ENCODE results near the genes ARF1, C1orf35 and CCSAP.

DNA sequence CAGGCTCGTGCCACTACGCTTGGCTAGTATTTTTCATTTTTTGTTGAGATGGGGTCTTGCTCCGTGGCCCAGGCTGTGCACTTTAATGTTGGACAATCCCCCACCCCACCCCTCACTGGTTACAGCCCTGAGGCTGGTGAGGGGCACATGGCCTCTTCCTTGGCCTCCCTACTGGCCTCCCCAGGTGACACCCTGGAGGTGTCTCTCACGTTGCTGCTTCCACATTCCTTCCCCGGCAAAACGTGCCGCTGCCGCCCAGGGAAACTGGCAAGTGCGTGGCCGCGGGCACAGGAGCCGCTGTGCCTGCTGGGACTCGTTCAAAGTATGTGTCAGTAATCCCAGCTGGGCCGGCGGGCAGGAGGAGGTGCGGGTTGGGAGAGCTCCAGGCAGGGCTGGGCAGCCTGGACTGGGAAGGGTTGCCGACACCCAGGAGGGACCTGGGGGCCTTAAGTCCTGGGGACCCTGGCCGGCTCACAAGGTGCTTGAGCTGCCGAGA lies 6.4 kb downstream of the WNT3A start:
- PRO-cap, result no peak
- RAMPAGE, long total RNA, 4 experiments, result no peak in any of the 4 experiments

DNA sequence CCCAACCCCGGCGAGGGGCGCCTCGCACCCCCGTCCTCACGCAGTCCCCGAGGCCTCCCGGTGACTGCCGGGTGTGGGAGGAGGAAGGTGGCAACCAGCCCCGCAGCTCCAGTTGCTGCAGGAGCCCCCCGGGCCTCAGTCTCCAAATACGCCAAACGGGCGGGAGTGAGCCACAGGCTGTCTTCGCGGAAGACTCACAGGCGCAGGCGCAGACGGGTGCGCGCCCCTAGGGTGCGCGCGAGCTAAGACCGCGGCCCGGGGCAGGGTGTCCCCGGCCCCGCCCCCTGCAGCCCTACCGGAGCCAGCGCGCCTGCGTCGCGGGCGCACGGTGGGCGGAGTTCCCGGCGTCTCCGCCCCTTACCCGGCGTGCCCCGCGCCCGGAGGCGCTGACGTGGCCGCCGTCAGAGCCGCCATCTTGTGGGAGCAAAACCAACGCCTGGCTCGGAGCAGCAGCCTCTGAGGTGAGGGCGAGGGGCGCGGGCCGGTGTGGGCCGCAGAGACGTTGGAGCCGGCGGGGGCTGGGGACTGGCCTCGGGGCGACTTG lies at the start of gene ARF1:
TSS of gene ARF1 (plus strand) at position 404 of the 544 bp plus-strand sequence.
- PRO-cap, result bidirectional peak, plus-strand start at position 404 of the sequence, minus-strand start at position 196 of the sequence
- RAMPAGE, long total RNA, 4 experiments, result start-site peak on the plus strand in 4 of 4 experiments, centred at positions 426 to 435 of the sequence, 590 to 1,364 reads per replicate

- PRO-cap, result no peak
- RAMPAGE, long total RNA, 4 experiments, result no peak in any of the 4 experiments
These were observed 5.4 kb downstream of the ARF1 start for GRCh38 chr1:228087832-228088358.

DNA sequence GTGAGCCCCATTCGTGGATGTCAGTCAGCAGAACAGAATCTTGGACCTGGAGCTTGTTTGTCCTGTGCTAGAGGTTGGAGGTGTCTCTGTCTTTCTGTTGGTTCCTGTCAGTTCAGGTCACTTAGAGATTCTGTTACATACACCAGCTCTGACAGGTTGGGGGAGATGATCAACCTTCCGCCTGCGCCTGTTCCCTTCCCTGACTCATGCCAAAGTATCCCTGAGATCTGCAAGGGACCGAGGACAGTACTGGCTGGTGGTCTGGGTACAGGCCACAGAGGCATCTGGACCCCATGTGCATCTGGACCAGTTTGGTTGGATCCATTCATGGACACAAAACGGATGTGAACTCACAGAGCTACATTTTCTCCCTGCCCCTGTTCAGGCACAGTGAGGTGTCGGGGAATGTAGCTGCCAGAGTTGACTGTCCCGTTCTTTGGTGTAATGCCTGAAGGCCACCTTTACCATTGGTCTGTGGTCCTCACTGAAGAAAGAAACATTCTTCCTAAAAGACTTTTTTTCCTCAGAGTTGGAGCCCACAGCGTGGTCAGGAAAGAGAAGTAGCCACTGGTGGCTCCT lies 10.1 kb downstream of the ARF1 start:
- PRO-cap, result no peak
- RAMPAGE, long total RNA, 4 experiments, result no peak in any of the 4 experiments

DNA sequence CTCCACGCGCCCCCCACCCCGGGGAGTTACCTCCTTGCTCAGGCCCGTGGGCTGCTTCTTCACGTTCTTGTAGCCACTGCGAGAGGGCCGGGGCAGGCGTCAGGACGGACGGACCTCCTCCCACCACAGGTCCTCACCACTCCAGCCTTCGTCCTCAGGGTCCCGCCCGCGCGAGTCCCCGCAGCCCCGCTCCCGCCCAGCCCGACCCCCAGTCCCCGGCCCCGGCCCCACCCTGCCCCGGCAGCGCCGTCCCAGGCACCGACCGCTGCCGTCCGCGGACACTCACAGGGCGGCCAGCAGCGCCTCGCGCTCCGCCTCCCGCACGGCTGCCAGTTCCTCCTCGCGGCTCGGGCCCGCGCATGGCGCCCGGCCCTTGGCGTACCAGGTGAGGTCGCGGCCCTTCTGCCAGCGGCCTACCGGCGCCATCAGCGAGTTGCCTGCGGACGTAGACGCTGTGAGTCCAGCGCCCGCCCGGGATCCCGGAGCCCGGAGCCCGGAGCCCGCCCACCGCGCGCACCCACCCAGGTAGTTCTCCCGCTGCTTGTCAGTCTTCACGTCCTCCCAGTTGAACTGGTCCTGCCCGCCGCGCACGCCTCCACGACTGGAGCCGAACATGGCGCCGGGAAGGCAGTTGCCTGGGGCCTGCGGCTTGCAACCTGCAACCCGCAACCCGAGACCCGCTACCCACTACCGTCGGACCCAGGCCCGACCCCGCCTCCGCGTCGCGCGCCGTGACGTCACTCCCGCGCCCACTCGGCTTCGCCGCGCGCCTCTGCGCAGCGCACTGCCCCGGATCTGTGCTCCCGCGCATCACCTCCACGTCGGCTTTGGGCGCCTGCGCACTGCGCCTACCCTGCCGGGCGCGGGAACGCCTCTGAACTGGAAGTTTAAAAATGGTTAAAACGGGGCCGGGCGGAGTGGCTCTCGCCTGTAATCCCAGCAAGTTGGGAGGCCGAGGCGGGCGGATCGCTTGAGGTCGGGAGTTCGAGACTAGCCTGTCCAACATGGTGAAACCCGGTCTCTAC lies at the start of gene C1orf35:
TSS of gene C1orf35 (minus strand) at position 713 of the 1,025 bp plus-strand sequence.
- PRO-cap, result bidirectional peak, plus-strand start at position 332 of the sequence, minus-strand start at position 347 of the sequence; bidirectional peak, plus-strand start at position 813 of the sequence, minus-strand start at position 829 of the sequence
- RAMPAGE, long total RNA, 4 experiments, result start-site peak on the minus strand in 3 of 4 experiments, centred at positions 61 to 819 of the sequence, 12 to 147 reads per replicate

- PRO-cap, result no peak
- RAMPAGE, long total RNA, 4 experiments, result no peak in any of the 4 experiments
These were observed 1.5 kb downstream of the GUK1 start for GRCh38 chr1:228141544-228142088.

DNA sequence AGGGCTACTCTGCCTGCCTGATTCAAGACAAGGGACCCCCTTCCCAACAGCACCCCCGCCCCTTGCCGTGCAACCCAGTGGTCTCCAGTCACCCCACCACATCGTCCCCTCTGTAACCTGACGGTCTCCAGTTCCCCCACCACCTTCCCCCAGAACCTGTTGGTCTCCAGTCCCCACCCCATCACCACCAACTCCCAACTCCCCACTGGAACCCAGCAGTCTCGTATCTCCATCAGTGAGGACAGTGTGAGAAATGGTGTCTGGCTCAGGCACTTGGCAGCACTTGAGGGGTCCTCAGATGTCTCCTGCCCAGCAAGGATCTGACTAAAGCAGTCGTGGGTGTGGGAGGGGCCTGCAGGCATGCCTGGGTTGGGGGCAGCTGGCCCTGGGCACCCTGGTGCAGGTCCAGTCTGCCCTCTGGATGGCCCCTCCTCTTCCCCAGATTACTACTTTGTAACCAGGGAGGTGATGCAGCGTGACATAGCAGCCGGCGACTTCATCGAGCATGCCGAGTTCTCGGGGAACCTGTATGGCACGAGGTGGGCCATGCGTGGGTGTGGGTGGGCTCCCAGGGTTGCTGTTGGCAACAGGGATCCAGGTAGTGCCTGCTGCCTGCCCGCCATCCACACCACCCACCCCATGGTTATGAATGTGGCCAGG lies 3.2 kb upstream of the GJC2 start:
- PRO-cap, result no peak
- RAMPAGE, long total RNA, 4 experiments, result no peak in any of the 4 experiments

GRCh38 chr1:228164067-228165204 lies 1.2 kb upstream of the IBA57 start:
- PRO-cap, result no peak
- RAMPAGE, long total RNA, 4 experiments, result no peak in any of the 4 experiments

- PRO-cap, result no peak
- RAMPAGE, long total RNA, 4 experiments, result no peak in any of the 4 experiments
These were observed 69.3 kb downstream of the OBSCN start for GRCh38 chr1:228276877-228277775.

DNA sequence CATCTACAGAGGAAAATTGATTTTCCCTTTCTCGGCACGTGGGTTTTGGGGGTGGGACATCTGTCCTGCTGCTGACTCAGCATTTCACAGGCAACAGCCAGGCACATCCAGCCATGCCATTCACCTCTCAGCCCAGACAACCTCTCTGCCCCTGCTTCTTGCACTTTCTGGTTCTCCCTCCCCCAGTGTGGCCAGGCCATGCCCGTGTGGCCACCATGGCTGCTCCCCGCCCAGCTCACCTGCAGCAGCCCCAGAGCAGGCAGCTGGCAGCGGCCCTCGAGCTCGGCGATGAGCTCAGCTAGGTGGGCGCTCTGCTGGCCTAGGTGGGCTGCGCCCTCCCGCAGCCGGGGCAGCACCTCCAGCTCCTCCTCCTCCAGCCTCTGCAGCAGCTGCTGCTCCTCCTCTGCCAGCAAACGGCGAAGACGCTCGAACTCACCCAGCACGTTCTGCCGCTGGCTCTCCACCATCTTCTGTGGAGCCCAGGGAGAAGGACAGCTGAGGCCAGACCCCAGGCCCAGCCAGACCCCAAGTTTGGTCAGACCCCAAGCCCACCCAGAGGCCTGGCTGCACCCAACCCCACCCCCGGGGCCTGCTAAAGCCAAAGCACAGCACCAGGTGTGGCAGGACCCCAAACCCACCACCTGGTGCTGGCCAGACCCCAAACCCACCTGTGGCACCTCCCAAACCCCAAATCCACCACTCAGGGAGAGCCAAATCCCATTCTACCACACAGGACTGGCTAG lies 5.7 kb downstream of the TRIM11 start:
- PRO-cap, result no peak
- RAMPAGE, long total RNA, 4 experiments, result no peak in any of the 4 experiments

- PRO-cap, result no peak
- RAMPAGE, long total RNA, 4 experiments, result no peak in any of the 4 experiments
These were observed 5.7 kb downstream of the H2BC26 start for GRCh38 chr1:228463553-228464110.

- PRO-cap, result no peak
- RAMPAGE, long total RNA, 4 experiments, result no peak in any of the 4 experiments
These were observed 626 bp downstream of the RNF187 start for GRCh38 chr1:228487472-228488544.

- PRO-cap, result bidirectional peak, plus-strand start at chr1:228736318, minus-strand start at chr1:228736217; unidirectional peak, minus-strand start at chr1:228736402
- RAMPAGE, long total RNA, 4 experiments, result no peak in any of the 4 experiments
These were observed 666 bp downstream of the RHOU start for GRCh38 chr1:228735748-228736542.

DNA sequence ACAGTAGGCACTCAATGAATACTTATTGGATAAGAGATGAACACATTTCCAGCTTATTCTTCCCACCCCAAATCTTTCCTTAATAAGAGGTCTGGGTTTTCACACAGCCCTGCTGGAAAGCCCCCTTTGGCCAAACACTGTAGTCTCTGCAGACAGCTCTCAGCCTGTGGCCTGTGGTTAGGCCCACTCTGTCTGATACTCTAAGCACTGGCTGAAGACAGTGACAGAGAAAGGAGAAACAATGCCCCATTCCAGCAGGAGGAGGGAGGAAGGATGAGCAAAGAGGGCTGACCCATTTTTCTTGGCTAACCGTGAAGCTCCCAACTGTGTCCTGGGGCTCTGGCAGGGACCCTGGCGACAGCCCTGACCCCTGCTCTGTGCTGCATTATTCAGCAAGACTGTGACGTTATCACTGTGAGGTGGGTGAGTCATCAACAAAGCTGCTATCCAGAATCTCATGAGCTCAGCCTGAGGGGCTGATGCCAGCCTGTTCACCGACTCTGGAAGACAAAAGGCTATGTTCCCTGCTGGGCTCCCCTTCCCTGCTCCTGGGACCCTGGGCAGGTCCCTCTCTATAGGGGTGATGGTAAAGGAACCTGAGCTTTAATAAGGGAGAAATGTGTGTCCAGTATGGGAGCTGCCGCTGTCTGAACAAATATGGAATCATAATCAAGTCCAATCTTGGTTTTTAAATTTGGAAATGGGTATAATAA lies 106.9 kb downstream of the RHOU start:
- PRO-cap, result no peak
- RAMPAGE, long total RNA, 4 experiments, result no peak in any of the 4 experiments

DNA sequence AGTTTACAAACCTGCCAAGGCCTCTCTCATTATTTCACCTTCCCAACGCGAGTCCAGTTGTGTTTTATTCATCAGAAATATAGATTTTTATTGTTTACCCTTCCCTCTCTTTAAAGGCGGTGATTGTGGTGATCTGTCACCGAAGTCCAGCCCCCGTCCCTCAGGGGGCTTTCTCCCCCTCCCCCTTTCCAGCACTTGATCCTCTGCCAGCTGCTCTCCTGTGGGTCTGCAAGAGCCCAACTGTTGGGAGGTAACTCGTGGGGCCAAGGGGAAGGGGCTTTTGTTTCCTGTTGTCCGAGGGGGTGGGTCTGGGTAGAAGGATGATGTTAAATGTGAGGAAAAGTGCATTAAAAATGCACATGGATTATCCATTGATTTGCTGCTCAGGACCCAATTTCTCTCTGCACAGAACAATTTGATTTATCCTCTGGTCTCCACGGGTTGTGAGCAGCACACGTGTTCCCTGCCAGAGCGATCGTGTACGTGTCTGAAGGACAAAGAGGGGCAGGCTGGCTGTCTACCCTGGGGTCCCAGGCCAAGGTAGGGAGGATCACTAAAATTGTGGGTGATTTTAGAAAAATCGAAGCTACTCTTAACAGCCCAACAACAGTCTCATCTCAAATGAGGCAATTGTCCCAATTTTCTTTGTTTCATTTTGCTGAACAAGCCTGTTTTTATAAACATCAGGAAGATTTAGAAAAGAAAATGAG lies 176.1 kb downstream of the RHOU start:
- PRO-cap, result no peak
- RAMPAGE, long total RNA, 4 experiments, result no peak in any of the 4 experiments

- PRO-cap, result no peak
- RAMPAGE, long total RNA, 4 experiments, result no peak in any of the 4 experiments
These were observed 61.2 kb upstream of the RAB4A start for GRCh38 chr1:229209510-229210407.

DNA sequence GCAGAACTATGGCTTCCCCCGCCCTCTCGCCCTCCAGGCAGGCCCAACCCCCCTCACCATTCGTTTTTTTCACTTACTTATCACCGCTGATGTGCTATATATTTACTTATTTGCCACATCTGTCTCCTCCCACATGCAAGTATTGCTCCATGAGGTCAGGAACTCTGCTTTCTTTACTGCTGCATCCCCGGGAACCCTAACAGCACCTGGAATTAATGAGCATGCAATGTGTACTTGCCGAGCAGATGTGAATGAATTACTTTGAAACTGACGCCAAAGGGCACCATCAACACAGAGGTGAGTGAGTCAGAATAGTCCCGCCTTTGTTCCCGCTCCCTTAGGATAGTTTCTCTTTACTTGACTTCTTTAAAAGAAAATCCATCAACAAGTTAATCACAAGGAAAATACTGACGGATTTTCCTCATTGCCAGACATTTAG lies 17.7 kb upstream of the RAB4A start:
- PRO-cap, result no peak
- RAMPAGE, long total RNA, 4 experiments, result no peak in any of the 4 experiments

- PRO-cap, result bidirectional peak, plus-strand start at chr1:229343146, minus-strand start at chr1:229343077; unidirectional peak, minus-strand start at chr1:229343278
- RAMPAGE, long total RNA, 4 experiments, result start-site peak on the minus strand in 2 of 4 experiments, at chr1:229343011-229343063 at its widest, 27 to 44 reads per replicate
These were observed at the start of gene CCSAP for GRCh38 chr1:229342832-229343626. Gene CCSAP, minus strand, starts transcription at chr1:229343047.

DNA sequence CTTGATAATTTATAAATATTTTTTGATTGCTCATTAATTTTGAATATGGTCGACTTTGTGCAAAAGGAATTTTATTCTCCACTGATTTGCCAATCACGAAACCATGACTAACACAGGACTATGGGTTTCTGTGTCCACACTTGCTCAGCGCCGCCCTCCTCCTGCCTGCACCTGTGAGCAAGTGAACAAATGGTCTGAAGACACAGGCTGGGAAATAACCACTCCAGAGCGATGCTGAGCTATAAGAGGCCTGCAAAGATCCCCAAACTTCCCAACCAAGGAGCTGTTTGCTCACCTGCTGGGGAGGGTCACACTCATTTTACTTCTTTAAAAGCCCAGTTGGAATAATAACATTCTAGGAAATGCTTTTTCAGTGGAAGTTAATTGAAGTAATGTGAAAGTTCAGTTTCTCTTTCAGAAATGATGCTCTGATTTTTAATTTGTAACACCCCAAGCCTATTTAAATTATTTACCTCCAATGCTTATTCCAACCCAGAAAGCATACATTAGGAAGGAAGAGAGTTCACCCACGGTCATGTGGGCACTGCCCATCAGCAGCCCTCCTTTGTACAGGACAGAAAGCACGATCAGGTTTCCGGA lies 19.4 kb downstream of the ABCB10 start:
- PRO-cap, result no peak
- RAMPAGE, long total RNA, 4 experiments, result start-site peak on the minus strand in 1 of 4 experiments, centred at position 231 of the sequence, 6 reads per replicate

GRCh38 chr1:229640306-229640778 lies 14.3 kb downstream of the URB2 start:
- PRO-cap, result no peak
- RAMPAGE, long total RNA, 4 experiments, result no peak in any of the 4 experiments

All from suprapubic skin (tissue), 4 donors.